Colon Carcinoma Metastatic in the Brain (tissue), 2 donors: ENCODE measurements around a stretch of chr1.

DNA sequence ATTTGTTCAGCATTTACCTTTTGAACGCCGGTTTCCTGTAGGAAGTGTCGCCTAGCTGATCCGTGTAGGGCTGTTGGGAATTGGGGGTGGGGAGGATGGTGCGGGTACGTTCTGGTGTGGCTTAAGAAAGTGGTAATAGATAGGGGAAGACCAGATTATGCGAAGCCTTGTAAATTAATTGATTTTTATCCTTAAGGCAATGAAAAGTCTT lies 628 bp upstream of the DEDD start:
- PRO-cap, 2 experiments = peak in 2 of 2 experiments; most common plus-strand start position 83 of the sequence (in 1); most common minus-strand start position 46 of the sequence (in 2)

- PRO-cap, 2 experiments = no peak in any of the 2 experiments
Observed at GRCh38 chr1:161166914-161167362, 712 bp downstream of the PPOX start.

DNA sequence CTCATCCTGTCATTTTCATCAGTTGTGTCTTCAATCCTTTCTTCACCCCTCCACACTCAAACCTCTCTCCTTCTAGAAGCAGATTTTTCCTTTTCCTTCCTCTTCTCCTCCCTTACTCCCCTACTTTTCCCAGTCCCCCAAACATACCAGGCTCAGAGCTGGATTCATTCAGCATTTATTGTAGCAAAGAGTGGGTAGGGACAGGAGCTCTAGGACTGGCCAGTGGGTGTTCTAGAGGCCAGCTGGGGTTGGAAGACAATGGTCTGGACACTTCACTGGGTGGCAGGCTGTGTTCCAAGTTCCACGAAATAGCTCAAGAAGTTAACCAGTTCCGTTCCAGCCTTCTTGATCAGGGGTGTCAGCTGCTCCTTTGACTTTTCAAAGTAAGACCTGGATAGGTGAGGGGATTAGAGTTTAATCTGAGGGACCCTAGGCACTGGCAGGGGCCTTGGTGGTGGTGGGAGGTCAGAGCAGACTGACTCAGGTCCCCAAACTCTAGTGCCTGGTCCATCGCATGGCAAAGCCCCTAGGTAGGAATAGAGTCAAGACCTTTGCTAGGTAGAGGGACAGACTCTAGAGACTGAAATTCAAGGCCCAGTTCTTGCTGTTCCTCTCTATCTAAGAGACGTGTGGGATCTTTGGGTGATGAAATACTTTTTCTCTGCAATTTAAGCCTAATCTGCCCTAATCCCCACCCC lies 1.1 kb downstream of the APOA2 start:
- PRO-cap, 2 experiments = no peak in any of the 2 experiments

- PRO-cap, 2 experiments = no peak in any of the 2 experiments
Observed at GRCh38 chr1:161224048-161224902, 847 bp upstream of the APOA2 start.

GRCh38 chr1:161304572-161305498 lies 4.9 kb downstream of the MPZ start:
- PRO-cap, 2 experiments = no peak in any of the 2 experiments

DNA sequence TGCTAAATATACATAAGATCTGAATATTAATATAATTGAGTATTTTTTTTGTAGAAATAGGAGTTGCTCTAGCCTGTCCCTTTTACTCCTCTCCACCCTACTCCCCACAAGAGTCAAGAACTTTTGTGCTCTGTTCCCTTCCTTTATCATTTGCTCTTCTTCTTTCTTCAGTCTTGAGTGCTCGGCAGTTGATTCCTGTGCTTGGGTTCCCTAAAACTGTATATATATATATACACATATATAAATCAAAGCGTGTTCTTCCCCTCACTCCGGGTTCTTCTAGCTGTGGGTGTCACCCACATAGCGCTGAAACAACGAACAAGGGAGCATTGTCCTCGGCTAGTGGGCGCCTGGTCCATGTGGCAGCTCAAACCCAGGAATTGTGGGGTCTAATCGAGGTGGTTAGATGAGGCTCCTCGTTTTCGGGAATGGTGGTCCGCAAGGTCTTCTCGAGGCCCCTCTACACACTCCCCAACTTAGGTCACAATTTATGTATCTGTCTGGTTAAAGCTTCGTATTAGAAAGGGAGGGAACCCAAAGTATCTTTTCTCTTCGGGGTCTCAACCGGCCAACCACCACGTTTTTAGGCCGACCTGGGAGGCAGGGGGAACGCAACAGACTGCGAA lies 635 bp upstream of the SDHC start:
- PRO-cap, 2 experiments = peak in 1 of 2 experiments; most common plus-strand start position 329 of the sequence (in 1)

DNA sequence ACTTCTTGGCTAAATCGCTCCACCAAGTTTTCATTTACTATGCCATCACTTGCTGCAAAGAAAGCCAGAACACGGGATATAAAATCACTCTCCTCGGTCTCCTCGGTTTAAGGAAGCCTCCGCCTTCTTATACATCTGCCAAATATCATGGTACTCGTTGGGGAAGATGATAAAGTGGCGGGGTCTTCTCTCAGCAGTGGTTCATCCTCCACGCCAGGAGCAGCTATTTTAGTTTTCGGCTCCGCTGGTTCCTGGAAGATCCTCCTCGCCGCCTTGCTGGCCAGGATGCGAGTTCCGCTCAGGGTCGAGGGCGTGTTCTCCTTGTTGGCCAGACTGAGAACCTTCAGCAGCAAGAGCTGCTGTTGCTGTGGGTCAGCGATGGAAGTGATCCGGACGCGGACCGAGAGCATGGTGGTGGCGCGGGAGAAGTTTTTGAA lies 11.3 kb upstream of the CFAP126 start:
- PRO-cap, 2 experiments = no peak in any of the 2 experiments

GRCh38 chr1:161389404-161390076 lies 21.9 kb upstream of the CFAP126 start:
- PRO-cap, 2 experiments = peak in 2 of 2 experiments; most common minus-strand start chr1:161389926 (in 2)

DNA sequence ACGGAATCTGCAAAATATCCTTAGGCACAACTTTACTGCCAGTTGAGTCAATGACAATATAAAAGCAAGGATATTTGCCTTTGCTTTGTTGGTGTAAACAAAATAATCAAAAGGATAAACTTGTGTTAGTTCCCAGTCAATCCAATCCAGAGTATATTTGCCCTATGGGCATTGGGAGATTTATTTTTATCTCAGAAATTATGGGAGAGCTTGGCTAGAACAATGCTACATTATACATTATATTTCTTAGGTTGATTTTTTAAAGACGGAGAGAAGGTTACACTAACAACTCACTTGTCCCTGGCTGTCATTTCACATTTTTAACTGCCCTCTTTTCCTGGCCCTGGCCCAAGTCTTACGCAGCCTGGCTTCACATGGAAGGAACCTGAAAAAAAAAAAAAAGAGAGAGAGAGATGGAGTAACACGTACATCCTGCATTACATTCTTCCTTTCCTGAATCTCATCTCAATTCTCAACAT lies 4.1 kb downstream of the HSPA6 start:
- PRO-cap, 2 experiments = no peak in any of the 2 experiments

GRCh38 chr1:161548271-161549191 lies 1.1 kb downstream of the FCGR3A start:
- PRO-cap, 2 experiments = no peak in any of the 2 experiments

- PRO-cap, 2 experiments = no peak in any of the 2 experiments
Observed at GRCh38 chr1:161725645-161726581, 4.6 kb downstream of the FCRLB start.

DNA sequence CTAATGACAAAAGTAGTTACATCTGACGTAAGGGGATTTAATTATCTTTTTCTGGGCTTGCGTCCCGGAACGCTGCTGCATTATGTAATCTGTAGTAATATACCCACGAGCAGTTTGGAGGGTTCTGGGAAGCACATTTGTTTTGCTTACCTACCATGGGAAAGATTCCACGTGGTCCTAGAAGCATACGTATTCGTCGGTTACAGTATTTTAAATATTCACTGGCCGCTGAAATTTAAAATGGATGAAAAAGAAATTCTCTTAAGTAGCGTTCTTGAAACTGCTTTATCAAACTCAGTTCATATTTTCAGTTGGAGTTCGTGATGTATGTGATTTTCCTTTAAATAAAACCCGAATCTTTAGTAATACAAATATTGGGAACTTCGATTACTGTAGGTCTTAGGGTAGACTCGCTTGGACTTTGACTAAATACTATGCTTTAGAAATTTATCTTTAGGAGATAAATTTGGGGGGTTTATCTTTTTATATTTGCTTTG lies 798 bp upstream of the ATF6 start:
- PRO-cap, 2 experiments = no peak in any of the 2 experiments

DNA sequence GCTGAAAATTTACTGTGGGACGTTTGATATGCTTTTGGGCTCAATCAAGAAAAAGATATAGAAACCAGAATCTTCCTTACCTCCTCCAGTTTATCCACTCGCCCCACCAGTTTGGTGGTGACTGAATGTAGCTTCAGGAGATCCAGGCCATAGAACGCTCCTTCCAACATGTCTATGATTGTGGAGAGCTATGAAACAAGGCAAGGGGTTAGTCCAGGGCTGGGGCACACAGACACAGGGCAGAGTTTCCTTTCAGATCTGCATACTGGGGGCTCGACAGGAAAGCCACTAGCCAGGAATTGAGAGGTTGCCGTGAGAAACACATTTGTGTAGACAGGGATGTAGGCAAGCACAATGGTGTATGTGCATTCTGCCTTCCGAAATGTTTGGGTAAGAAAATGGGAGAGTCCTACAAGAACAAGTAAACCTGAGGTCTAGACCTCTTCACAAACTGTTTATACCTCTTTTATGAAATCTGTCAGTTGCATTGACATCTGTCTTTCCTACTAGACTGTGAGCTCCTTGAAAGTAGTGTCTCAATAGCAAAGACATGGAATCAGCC lies 6.3 kb downstream of the OLFML2B start:
- PRO-cap, 2 experiments = no peak in any of the 2 experiments

- PRO-cap, 2 experiments = no peak in any of the 2 experiments
Observed at GRCh38 chr1:162107927-162108520, 38.5 kb downstream of the NOS1AP start.

DNA sequence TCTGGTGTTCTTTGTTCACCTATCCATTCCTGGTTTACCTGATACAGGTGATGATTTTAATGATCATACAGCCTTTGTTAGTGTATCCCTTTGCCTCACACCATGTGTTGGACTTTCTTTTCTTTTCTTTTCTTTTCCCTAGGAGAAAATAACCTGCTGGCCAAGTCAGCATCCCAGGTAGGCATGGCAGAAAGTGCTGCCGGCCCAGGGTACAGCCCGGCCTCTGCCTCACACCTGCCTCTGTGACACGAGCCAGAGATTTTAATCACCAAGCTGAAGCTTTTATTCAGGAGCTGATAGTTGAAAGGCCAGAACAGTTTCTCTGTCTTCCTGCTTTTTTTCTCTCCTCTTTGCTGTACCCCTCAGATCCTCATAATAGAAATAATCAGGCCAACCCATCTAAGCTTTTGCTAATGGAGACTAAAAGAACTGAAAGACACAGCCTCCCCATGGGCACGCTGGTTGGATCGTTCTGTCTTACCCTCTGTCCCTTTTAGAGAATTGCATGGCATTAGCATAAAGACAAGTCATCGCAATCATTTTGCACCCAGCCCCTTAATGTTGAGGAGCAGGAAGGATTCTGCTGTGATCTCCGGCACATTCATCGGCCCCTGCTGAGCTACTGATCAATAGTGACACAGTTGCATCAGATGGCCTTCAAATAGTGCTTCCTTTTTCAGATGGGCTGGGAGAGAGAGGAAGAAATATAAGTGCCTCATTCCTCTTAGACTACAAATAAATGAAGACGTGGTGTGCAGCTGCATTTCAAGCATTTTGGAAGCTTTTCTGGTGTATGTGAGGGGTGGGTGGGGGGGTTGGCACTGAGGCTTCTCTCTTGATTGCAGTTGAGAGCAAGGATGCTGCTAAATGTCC lies 75.2 kb downstream of the NOS1AP start:
- PRO-cap, 2 experiments = no peak in any of the 2 experiments

DNA sequence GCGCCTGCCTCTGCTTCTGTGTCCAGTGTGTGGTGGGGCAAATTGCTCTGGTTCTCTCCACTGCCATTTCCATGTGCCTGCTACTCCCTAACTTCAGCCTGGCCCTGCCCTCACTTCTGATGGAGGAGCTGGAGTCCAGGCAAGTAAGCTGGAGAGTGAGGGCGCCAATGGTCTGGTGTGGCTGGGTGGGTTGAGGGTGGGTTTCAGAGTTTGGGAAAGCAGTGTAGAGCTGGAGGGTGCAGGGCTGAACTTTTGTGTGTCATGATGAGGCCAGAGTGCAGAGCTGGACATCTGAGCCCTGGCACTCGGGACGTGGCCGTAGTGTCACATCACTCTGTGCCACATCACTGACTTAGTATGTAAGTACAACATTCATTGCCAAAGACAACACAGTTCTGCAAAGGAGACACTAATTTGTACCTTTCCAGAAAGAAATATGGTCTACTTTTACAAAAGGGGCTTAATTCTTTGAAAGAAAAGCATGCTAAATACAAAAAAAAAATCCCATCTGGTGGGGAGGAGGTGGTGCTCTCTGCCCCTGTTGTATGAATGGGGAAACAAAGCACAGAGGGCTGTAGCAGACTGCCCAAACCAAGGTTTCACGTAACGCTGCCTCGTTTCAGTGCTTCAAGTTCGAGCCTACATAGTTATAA lies 15.7 kb downstream of the SPATA46 start:
- PRO-cap, 2 experiments = no peak in any of the 2 experiments

GRCh38 chr1:162363869-162364191 lies 12.8 kb downstream of the SPATA46 start:
- PRO-cap, 2 experiments = no peak in any of the 2 experiments

DNA sequence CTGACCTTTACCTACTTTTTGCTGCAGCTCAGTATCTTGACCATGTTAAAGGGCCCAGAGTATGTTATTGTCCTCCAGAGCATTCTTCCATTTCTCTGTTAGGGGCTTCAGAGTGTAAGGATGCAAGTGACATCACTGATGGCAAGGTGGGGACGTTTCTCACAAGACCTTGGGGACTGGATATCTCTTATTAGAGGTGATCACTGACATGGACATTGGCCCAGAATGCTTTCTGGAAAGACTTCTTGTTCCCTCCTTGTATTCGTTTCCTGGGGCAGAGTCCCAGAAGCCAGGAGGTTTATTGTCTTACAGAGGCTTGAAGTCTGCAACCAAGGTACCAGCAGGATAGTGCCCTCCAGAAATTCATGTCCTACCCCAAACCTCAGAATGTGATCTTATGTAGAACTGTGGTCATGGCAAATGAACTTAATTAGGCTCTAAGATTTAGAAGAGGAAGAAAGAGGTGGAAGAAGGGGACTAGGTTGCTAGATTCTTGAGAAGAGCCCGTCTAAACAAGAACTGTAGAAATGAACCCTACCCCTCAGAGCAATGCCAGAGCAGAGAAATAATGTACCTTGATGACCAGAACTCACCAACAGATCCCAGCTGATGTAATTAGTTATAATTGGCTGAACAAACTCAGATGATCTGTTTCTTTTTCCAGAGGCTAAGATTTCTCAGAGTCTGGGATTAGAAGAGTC lies 9.9 kb upstream of the SH2D1B start:
- PRO-cap, 2 experiments = no peak in any of the 2 experiments

GRCh38 chr1:162499972-162500365 lies 2.4 kb downstream of the UHMK1 start:
- PRO-cap, 2 experiments = no peak in any of the 2 experiments

- PRO-cap, 2 experiments = no peak in any of the 2 experiments
Observed at GRCh38 chr1:162587383-162587880, 25.9 kb downstream of the UAP1 start.